Fibroblast of villous mesenchyme (primary cell): ENCODE measurements around the genes GJE1 and ADAT2.

DNA sequence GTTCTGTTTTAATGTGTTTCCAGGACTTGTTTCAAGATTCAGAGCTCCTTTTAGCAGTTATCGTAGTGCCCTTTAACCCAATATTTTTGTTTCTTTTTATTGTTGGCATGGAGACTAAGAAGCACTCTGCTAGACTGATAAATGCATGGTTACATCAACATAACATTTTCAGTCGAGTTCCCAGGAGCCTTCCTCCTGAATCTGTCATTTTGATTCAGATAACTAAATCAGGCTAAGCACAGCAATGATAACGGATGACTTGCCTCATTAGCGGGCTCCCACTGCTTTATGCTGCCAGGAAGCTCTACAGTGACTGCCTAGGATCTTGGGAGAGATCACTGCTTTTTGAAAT, 772.8 kb upstream of the GJE1 start:
- CAGE, long polyA plus RNA = no peak

DNA sequence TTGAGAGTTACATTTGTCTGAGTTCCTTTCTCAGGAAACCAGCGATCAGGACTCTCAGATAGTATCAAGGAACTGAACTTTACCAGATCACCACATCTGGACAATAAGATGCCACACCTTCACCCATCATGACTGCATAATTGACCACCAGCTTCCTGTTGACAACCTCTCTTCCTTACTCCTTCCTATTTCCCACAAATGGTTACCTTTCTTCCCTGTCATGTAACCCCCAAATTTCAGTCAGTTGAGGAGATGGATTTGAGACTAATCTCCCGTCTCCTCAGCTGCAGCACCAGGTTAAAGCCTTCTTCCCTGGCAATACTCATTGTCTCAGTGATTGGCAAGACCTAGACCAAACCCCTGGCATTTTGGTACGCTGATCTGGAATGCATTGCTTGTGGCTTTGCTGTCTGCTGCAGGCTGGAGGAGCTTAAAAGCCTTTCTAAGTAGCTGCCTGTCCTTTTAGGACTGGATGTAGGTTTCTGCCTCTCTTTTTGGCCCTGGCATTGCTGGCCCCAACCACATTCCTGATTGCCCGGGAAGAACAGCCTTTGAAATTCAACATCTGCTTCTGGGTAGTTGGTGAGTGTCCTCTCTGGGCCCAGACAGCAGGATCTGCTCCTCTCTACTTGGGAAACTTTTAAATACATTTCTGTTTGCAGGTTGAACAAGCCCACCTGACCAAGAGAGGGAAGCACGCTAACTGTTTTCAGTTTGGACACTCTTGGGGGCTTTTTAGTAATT, 729.6 kb upstream of the GJE1 start:
- CAGE, long polyA plus RNA = no peak

- CAGE, long polyA plus RNA = no peak
Measured at GRCh38 chr6:141403662-141404181, 729.0 kb upstream of the GJE1 start.

GRCh38 chr6:142132853-142133177, at the start of gene GJE1:
GJE1 (plus strand) TSS chr6:142132925.
- CAGE, long polyA plus RNA = no peak

GRCh38 chr6:142681298-142681497, 263.8 kb downstream of the HIVEP2 start:
- CAGE, long polyA plus RNA = no peak

DNA sequence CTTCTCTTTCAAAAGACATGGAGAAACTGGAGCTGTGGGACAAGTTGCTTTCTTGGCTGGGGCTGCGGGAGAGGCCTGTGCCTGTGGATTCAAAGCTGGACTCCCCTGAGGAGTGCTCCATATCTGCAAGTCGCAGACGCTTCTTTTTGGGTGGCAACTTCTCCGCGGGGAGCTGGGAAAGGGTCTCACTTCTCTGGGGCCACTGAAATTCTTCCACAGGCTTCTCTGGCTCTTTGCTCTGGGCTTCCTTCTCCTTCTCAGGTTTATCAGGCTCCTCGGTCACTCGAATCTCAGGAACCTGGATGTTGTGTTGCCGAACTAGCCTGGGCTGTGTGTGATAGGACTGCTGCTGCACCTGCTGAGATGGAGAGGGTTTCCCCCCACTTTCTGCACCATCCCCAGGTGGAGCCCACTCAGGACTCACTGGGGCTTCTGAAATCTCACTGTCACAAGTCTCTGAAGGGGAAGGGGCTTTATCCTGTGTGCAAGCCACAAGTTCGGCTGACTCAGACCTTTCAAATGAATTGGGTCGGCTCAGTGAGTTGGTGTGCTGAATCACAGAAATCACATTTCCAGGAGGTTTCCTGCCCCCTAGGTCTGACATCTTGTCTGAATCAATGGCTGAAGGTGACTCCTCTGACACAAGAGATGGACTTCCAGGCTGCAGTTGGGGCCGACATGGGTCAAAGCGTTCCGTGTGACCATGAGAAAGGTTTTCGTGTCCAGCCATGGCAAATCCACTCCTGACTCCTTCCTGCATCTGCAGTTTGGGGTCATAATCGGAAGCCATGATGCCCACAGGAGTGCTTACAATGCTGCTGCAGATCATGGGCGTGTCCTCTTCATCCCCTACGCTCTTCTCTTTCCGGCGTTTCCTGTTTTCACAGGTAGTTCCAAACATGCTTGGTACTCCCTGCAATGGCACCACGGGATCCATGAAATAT, 172.9 kb downstream of the HIVEP2 start:
- CAGE, long polyA plus RNA = no peak

DNA sequence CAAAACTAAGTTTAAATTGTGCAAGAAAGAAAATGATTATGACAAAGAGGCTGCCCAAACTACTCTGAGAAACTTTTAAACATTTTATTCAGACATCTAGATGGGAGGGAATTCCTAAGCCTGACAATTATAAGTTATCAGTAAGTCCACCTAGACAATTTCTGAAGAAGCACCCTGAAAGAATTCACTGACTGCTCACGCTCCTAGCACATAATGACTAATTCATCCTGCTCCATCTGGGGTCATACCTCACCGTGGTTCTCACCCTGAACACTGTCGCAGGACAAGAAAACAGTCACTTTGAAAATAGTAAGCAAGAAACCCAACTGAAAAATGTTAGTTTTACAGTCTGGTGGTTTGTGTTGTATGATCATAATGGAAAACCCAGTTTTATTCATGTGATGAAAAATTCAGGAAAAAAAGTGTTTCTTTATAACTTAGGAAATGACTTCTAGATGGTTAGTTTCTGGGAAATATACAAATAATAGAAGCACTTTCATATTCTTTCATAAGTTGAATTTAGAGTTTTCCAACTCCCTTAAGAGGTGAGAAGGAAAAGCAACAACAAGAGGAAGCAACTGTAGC, 94.3 kb downstream of the HIVEP2 start:
- CAGE, long polyA plus RNA = no peak

- CAGE, long polyA plus RNA = no peak
Measured at GRCh38 chr6:142867397-142867791, 77.6 kb downstream of the HIVEP2 start.

- CAGE, long polyA plus RNA = no peak
Measured at GRCh38 chr6:142896174-142897256, 48.5 kb downstream of the HIVEP2 start.

- CAGE, long polyA plus RNA = no peak
Measured at GRCh38 chr6:143450004-143451022, at the start of gene ADAT2. ADAT2 (minus strand) TSS chr6:143450695.

DNA sequence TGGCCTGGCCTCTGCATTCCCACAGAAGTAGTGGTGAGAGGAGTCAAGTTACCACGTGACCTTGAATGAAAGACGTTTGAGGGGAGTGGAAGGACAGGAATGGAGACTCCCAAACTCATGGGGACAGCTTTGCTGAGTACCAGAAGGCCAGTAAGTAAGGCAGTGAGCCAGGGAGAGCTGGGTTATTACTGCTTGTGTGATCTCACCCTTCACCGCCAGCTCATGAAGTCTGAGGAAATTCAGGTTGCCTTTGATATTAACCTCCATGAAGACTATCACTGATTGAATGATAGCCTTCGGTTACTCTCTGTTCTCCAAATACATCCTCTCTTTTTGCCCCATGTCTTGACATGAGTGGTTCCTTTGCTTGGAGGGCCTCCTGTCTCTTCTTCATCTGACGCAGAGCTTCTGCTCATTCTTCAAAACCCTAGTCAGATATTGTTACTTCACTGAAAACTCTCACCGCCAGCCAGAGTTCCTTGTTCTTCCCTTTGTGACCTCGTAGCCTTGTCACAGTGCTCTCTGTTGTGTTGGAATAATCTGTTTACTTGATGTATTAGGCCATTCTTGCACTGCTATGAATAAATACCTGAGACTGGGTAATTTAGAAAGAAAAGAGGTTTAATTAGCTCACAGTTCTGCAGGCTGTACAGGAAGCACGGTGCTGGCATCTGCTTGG, 50.2 kb upstream of the FUCA2 start:
- CAGE, long polyA plus RNA = no peak

GRCh38 chr6:143578278-143578906, 66.9 kb upstream of the FUCA2 start:
- CAGE, long polyA plus RNA = no peak

DNA sequence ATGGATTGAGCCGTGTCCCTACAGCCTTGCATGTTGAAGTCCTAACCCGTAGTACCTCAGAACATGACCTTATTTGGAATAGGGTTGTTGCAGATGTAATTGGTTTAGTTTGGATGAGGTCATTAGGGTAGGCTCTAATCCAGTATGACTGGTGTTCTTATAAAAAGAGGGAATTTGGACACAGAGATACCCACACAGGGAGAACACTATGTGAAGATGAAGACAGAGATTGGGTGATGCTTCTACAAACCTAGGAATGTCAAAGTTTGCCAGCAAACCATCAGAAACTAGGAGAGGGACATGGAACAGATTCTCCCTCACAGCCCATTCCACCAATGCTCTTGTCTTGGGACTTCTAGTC, 35.3 kb upstream of the PHACTR2 start:
- CAGE, long polyA plus RNA = no peak

DNA sequence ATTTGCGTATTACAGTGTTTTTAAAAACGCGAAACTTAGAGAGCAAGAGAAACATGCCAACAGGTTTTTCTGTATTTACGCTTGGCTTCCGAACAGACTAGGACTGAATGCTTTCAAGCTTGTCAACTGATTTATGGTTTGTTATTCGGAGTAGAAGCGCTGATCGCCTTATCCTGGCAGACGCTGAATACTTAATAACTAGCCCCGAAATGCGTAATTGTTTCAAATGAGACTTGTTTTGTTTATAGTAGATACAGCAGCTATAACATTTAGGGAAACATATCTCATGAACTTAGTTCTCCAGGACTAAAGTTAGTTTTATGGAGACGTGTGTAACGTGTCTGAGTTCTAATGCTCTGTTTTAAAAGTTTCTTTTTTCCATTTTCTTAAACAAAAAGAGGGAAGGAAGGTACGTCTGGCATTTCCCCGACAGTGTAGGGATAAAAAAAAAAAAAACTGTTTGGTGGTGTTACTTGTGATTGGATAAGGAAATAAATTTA, 785 bp downstream of the PHACTR2 start:
- CAGE, long polyA plus RNA = no peak

DNA sequence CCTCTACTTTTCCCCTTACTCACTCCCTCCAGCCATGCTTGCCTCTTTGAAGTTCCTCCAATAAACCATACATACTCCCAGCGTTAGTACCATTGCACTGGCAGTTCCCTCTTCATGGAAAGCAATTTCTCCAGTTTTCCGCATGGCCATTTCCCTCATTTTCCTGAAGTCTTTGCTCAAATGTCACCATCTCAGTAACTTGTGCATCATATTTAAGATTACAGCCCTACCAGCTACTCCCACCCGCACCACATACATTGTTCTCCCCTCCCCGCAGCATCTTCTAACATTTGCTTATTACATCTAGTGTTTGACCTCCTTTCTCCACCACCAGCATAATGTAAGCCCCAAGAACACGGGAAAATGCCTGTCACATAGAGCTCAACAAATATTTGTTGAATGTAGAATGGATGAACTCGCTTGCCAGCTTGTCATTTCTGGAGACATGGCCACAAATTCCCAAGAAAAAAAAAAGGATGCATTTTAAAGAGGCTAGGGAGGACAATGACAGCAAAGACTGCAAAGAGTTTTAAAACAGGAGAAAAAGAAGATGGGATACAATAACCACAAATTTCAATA, 1.2 kb downstream of the SF3B5 start:
- CAGE, long polyA plus RNA = no peak

DNA sequence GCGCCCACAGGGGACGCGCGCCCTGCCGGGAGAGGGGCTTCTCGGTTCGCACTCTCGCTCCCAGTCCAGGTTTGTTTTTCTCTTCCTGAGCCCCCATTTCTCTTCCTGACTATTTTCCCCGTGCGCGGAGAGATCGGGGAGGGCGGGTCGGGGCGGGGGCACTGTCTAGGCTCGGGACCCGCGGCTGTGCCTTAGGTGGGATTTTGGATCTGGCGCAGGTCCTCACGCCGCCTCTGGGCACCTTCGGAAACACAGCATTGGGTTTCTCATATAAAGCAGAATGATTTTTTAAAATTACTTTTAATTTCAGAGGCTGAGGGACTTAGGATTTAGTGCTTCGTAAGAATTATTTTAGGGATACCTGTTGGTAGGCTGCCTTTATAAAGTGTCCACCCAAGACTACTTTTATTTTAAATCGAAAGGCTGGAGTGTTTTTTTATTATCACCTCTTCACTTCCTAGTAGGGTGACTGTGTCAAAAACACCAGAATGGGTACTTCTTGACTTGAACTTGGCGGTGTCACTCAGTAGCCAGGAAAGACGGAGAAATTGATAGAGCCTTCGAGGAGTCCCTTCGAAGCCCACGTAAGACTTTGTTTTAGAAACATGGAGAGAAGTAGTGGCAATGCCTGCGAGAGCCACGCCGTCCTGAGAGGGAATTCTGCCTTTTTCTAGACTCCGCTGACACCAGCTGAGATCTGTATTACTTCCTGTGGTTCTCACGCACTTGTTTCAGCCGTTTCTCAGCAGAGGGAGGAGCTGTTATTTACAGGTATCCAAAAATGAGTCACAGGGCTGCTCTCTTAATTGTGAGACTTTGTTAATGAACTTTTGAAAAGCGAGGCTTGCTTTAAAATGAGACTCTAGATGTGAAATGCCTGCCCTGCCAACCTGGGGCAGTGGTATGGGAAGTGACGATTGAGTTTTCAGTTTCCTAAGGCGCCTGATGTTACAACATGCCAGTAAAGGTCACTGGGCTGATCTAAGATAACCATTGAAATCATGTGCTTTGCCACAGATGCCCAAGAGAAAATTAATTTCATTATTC, 641 bp downstream of the STX11 start:
- CAGE, long polyA plus RNA = no peak

DNA sequence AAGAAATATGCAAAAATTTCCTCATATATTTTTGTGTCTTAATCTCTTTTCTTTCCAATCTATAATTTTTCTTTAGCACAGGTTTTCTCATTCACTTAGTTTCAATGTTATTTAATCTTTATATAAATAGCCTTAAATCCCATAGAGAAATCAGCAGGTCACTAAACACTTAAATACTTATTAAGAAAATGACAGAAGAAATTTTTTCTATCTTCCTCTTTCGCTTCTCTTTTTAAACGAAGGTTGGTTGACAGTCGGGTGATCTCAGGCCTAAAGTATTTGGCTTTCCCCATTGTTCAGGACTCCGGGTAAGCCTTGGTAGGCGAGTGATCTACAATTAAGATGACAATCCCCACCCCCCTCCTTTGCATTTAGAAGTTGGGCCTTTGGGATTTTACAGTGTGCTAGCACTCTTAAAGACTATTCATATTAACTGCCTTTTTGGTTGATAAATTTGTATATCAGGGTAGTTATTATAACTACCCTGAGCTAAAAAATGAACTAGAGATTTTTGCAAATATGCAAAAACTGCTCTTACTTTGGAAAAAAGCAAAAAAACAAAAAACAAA, 19.7 kb upstream of the UTRN start:
- CAGE, long polyA plus RNA = no peak

- CAGE, long polyA plus RNA = no peak
Measured at GRCh38 chr6:144285714-144285972, 508 bp downstream of the UTRN start.

GRCh38 chr6:144302487-144303160, 17.5 kb downstream of the UTRN start:
- CAGE, long polyA plus RNA = no peak

GRCh38 chr6:144353766-144354611, 68.9 kb downstream of the UTRN start:
- CAGE, long polyA plus RNA = no peak